ENCODE results near the gene SMIM38.

DNA sequence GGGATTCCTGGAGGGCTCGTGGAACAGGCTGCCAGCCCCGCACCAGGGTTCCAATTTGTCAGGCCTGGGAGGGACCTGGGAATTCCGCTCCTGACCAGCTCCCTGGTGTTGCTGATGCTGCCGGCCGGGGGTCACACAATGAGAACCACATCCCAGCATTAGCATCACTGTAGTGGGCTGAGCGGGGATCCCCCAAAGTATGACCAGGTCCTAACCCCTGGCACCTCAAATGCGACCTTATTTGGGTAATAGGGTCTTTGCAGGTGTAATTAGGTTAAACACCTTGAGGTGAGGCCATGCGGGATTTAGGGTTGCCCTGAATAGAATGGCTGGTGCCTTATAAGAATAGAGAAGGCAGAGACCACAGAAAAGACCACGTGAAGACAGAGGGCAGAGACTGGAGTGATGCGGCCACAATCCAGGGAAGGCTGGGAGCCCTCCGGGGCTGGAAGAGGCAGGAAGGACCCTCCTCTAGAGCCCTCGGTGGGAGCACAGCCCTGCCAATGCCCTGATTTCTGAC is 51.2 kb downstream of the TPCN2 start:
- PRO-cap: no peak

- PRO-cap: no peak
Measured at GRCh38 chr11:69138280-69138624, 17.5 kb upstream of the SMIM38 start.

- PRO-cap: no peak
Measured at GRCh38 chr11:69155802-69156499, at the start of gene SMIM38. Gene SMIM38, plus strand, starts transcription at chr11:69155935.

DNA sequence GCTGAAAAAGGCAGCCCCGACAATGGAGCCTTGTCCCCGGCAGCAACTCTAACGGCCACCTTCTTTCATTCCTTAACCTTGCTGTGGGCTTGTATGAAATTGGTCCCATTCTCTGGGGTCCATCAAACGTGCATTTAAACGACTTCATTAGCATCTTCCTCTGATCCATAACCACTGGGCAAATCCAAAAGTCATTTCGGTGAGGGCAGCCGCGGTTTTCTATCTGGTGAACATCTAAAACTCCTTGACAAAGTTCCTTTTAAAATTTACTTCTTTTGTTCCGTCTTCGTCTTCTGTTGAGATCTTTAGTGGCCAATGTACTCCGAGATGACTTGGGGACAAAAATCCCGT is 59.9 kb upstream of the MYEOV start:
- PRO-cap: no peak

- PRO-cap: no peak
Measured at GRCh38 chr11:69273031-69273698, 20.8 kb upstream of the MYEOV start.

GRCh38 chr11:69297028-69297924 is 3.3 kb downstream of the MYEOV start:
- PRO-cap: unidirectional peak, plus-strand start at chr11:69297670

DNA sequence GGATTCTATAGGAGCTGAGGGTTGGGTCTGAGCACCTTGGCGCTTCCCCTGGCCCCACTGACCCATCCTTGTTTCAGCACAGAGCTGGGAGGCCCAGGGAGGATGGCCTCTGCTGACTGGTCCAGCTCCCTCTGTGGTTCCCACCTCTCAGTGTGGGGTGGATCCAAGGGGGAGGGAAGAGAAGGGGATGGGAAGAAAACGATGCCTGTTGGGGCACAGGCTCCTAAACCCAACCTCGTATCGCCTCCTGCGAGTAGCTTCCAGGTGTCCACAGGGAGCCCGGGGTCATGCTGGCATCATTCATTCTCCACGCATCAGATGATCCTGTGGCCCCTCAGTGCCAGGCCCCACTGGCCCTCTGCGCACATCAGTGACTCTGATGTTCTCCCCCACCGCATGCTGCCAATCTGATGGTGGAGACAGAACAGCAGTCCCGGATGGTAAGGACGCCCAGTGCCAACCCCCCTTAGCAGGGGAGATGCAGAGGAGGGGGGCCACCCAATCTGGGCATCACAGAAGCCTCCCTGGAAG is 5.1 kb downstream of the MYEOV start:
- PRO-cap: bidirectional peak, plus-strand start at position 271 of the sequence, minus-strand start at position 53 of the sequence

GRCh38 chr11:69348336-69348882 is 54.5 kb downstream of the MYEOV start:
- PRO-cap: no peak

DNA sequence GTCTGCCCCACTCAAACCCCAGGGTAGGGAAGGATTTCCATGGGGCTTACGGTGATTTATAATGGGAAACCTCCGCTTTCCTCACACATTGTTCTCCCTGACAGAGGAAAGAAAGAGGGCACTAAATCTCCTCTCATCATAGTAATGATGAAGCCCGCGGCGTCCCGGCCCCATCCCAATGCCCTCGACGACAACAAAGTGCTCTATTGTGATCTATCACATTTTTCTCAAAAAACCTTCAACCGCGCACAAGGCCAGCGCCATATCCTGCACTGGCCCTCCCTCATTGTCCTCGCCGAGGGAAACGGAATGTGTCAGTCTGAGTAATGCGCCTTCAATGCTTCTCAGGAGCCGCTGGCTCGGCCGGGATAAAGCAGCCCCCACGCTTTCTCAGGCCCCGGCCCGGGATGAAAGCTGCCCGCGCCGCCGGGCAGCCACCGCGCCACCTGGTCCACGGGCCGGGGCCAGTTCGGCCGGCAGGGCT is 169.7 kb upstream of the CCND1 start:
- PRO-cap: unidirectional peak, plus-strand start at position 351 of the sequence

DNA sequence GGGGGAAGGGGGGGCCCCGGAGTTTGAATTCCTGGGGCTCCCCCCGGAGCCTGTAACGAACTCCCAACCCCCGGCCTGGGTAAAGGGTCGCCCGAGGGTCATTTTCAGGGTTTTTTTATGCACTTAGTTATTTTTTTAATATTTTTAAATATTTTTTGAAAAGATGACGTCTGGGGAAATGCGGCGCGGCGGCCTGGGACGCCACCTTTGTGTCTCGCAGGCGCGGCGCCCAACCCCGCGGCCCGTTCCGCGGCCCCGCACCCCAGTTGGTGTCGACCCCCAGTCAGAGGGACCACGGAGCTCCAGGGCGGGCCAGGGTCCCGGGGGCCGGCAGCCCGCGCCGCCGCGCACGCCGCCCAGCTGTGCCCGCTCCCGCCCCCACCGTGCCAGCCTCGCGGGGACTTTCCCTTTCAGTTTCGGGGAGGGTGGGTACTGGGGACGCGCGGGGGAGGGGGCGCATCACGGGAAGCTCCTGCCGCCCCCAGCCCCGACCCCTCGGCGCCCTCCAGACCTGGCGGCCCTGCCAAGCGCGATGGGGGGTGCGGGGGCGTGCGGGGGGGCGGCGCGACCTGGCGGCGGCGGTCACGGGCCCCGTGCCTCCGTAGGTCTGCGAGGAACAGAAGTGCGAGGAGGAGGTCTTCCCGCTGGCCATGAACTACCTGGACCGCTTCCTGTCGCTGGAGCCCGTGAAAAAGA is 1.6 kb downstream of the CCND1 start:
- PRO-cap: bidirectional peak, plus-strand start at position 419 of the sequence, minus-strand start at position 353 of the sequence

DNA sequence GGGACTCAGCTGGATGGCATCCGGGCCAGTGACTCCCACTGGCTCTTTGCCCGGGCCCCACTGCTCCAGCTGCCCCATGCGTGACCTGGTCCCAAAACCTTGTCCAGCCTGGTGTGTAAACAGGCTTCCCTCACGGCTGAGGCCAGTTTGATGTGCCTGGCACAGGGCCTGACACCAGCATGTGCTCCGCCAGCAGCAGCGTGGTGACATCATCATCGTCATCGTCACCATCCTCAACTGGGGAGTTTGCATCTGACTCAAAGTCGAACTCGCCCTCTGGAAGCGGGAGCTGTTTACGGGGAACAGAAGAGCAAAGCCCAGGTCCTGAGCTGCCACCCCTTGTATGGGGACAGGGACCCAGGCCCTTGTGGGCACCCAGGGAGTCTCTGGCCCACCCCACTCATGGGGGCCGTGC is 48.6 kb upstream of the FGF3 start:
- PRO-cap: no peak

GRCh38 chr11:69891865-69892224 is 72.6 kb upstream of the FGF3 start:
- PRO-cap: no peak

DNA sequence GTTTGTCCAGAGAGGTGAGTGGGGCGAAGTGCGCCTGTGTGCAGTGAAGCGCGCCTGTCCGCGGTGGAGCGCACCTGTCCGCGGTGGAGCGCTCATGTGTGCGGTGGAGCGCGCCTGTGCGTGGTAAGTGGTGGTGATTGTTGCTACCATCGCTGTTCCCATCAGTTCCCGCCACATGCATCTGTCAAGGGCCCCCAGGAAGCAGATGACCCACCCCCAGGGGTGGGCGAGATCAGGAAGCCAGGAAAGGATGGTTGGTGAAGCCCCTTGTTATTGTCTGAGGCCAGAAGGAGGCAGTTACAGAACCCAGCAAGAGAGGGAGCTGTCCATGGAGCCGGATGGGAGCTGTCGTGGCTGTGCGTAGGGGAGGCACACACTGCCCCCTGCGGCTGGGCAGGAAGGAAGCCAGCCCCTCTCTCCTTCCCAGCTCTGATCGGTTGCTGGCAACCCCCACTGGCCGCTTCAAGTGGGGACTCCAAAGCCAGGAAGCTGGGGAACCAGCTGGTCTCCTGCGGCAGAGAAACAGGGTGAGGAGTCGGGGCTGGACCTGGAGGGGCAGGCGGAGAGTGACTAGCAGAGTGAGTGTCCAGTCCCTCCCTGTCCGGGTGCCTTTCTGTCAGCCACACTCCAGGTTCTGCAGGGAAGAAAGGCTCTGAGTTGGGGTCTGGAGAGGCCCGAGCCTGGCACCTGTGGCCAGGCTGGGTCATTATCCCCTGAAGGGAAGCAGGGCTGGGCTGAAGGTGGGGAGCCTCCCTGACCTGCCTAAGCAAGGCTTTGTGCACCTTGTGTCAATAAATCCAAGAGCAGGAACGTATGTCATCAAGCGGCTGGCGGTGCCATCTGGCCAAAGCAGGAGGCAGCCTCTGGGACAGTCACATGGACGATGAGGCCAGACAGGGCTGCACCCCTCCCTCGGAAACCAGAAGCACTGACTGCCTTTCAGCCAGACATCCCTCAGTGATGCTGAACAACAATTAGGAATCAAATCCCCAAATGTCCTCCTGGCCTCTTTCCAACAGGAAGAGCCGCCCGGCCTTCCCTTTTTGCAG is 73.6 kb upstream of the FGF3 start:
- PRO-cap: no peak

- PRO-cap: bidirectional peak, plus-strand start at chr11:69949738, minus-strand start at chr11:69949436
Measured at GRCh38 chr11:69949306-69949812, 128.8 kb upstream of the ANO1 start.

DNA sequence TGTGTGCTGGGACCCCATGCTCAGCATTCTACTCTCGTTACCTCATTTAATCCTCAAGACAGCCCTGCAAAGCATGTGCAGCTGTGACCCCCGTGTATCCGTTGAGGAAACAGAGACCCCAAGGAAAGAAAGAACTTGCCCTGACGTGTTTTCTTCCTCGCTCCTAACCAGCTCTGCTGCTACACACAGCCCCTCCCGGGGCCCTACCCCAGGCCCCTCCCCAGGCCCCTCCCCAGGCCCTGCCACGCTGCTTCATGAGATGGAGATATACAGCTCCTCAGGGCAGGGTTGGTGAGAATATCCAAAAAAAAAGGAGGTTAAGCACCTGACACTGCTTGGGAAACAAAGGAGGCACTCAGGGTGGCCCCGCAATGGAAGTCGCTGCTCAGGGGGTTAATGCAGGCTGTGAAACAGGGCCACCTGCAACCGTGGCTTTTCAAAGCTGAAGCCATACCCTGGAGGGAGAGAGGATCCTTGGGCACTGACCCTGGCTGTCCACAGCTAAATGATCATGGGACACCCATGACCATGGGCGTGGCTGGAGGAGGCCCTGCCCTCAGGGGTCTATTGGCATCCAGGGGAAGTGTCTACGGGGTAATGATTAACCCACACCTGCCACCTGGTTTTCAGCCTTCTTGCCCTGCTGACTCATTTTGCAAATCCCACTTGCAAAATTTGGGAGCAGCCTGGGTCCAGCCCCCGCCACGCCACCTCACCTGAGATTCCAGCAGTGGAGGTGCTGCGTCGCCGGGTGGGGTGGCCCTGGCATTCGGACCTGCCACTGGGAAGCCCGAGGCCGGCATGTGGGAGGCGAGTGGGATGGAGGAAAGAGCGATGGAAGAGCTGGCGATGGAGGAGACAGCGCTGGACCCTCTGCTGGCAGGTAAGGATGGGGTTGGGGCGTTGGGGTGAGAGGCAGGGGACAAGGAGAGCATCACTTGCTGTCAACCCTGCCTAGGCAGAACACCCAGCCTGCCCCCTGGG is 112.1 kb upstream of the ANO1 start:
- PRO-cap: no peak

- PRO-cap: no peak
Measured at GRCh38 chr11:69966827-69967333, 111.2 kb upstream of the ANO1 start.

DNA sequence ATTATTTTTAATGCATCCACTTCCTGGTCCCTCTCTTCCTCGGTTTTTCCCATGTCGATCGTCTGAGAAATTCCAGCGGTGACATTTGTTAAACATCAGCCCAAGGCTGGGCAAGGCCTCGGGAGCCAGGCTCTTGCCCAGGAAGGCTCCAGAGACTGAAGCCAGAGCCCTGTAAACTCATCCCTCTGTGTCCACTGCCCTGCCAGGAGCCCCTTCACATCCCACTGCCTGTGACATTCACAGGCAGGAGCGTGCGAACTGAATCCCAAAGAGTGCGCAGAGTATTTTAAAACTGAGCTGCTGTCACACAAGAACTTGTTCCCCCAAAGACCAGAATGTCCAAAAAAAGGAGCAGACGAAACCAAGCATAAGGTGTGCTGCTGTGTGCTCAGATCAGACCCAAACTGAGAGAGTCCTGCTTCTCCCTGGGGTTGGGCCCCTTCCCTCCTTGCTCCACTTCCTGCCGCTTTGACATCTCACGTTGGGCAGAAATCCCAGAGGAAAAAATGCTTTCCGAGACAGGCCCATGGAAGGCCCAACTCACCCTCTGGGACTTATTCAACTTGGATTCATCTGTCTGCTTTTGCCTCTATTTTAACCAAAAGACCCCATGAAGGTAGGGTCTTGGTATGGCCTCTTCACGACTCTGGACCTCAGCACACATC is 56.4 kb upstream of the ANO1 start:
- PRO-cap: no peak

- PRO-cap: bidirectional peak, plus-strand start at chr11:70078948, minus-strand start at chr11:70078891; bidirectional peak, plus-strand start at chr11:70079195, minus-strand start at chr11:70079034
Measured at GRCh38 chr11:70078716-70079206, 644 bp downstream of the ANO1 start.

GRCh38 chr11:70135370-70136112 is 57.4 kb downstream of the ANO1 start:
- PRO-cap: no peak

DNA sequence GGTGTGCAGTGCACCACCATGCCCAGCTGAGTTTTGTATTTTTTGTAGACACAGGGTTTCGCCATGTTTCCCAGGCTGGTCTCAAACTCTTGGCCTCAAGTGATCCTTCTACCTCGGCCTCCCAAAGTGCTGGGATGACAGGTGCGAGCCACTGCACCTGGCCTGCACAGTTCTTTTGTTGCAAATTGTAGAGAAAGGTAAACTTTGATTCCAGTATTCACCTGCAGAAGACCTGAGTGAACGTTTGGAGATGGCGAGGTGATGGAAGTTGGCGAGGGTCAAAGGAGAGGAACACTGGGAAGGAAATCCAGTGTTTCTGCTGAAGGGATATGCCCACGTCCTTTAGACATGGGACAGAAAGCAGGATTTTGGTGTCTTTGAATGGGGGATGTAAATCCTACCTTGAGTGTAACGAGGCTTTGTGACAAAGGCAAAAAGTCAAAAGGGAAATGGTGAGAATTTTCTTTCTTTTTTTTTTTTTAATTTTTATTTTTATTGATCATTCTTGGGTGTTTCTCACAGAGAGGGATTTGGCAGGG is 23.7 kb downstream of the PPFIA1 start:
- PRO-cap: no peak

Measured in ReNcell CX (cell line).